Islet of Langerhans (tissue), 1 donor: ENCODE measurements around a stretch of chr4.

- RRBS, result no CpG with 5 or more reads among the region's 2 CpGs
Measured at GRCh38 chr4:132077142-132077422, 1072.0 kb upstream of the PCDH10 start.

DNA sequence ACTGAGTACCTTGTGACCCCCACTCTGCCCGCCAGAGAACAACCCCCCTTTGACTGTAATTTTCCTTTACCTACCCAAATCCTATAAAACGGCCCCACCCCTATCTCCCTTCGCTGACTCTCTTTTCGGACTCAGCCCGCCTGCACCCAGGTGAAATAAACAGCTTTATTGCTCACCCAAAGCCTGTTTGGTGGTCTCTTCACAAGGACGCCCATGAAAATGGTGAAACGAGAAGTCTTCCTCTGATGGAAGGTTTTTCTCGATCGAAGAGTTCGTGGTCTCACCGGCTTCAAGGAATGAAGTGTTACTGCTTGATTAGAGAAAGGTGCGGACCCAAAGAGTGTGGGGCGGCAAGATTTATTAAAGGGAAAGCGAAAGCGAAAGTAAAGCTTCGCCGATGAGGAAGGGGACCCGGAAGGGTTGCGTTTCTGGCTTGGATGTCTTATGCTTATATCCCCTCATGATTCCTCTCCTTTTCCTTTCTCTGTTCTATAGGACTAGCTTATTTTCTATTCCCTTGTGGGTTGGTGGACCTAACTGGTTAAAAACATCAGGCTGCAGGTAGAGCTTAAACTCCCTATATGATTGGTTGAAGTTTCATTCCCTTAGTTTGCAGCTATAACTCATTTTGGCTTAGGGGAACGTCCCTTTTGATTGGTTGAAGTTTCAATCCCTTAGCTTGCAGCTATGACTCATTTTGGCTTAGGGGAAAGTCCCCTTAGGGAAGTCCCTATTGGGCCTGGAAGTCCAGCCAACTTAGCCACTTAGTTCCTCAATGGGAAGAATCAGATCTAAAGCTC, 1025.2 kb upstream of the PCDH10 start:
- RRBS, result no CpG with 5 or more reads among the region's 20 CpGs

DNA sequence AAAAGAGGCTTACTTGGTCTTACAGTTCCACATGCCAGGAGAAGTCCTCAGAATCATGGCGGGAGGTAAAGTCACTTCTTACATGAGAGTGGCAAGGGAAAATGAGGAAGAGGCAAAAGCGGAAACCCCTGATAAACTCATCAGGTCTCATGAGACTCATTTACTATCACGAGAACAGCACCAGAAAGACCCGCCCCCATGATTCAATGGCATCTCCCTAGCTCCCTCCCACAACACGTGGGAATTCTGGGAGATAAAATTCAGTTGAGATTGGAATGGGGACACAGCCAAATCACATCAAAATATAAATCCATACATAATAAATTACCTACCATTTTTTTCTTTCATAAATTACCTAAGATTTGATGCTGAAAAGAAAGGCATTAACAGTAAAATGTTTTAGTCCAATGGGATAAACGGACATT, 611.0 kb downstream of the PCDH18 start:
- RRBS, result no CpG with 5 or more reads among the region's 6 CpGs

GRCh38 chr4:137125017-137125297, 407.3 kb downstream of the PCDH18 start:
- RRBS, result no CpG with 5 or more reads among the region's 3 CpGs

DNA sequence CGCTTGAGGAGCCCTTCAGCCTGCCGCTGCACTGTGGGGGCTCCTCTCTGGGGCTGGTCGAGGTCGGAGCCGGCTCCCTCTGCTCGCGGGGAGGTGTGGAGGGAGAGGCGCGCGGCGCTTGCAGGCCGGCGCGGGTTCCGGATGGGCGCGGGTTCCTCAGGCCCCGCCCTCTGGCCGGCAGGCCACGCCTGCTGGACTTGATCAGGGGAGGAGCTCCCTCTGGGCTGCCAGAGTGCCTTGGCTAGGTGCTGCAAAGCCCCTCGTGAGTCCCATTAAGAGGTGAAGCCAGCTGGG, 321.2 kb upstream of the PCDH18 start:
- RRBS, result 89% methylated on average over 10 of the region's 21 CpGs

DNA sequence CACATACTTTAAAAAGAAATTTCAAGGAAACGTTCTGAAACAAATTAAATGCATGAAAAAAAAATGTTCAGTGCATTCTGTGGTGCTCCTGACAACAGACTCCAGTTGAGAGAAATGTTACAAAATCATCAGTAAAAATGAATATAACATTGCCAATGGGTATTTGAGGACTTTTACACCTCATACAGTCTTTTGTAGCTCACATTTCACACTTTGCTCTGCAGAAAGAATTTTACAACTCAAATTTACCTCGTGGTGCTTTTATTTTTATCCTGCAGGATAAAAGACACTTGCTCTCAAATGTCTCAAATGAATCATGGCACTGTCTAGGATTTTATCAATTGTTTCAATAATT, 60.6 kb downstream of the SLC7A11 start:
- RRBS, result no CpG with 5 or more reads among the region's 2 CpGs

DNA sequence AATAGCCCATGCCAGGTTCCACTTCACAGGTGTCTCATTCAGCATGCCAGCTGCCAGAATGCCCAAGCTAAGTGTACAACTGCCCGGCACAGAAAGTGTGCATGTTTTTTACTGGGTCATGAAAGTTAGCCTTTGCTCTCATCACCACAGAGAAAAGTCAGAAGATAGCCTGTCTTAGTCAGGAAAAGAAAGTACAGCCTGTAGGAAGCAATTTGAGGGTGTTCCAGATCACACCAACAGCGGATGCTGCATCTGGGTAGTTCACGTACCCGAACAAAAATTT, 818 bp downstream of the SLC7A11 start:
- RRBS, result no CpG with 5 or more reads among the region's 4 CpGs

- RRBS, result no CpG with 5 or more reads among the region's 16 CpGs
Measured at GRCh38 chr4:138682812-138683351, 332.7 kb upstream of the NOCT start.

DNA sequence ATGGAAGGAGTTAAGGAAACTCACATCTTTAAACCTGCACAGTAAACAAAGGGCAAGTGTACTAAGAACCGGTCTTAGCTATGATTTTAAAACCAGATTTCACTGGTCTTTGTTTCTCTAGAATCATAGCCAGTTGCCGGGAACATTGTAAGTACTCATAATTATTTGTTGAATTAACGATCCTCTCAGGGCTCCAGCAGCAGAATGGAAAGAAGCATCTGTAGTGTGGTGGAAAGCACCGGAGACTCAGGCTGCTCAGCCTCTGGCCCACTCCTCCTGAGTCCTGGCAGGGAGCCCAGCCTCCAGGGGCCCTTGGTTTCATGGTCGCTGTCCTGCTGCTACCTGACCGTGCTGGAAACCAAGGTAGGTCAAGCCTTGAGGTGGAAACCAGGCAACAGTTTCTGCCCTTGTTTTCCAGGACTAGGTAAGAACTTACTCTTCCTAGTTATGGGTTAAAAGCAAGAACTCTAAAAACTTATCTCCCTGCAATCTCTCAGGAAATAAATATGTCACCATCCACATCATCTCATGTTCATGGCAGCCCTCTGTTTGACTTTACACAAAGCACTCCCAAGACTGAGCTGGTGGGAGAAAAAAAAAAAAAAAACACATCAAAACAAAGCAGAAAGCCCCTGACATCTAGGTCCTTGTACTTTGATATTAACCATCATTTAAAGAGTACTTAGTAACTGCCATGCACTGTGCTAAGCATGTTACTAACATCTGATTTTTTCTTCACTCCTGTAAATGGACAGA, 103.0 kb upstream of the NOCT start:
- RRBS, result 22% methylated on average over 2 of the region's 6 CpGs

- RRBS, result no CpG with 5 or more reads among the region's 4 CpGs
Measured at GRCh38 chr4:139007805-139008077, 7.8 kb upstream of the NOCT start.

DNA sequence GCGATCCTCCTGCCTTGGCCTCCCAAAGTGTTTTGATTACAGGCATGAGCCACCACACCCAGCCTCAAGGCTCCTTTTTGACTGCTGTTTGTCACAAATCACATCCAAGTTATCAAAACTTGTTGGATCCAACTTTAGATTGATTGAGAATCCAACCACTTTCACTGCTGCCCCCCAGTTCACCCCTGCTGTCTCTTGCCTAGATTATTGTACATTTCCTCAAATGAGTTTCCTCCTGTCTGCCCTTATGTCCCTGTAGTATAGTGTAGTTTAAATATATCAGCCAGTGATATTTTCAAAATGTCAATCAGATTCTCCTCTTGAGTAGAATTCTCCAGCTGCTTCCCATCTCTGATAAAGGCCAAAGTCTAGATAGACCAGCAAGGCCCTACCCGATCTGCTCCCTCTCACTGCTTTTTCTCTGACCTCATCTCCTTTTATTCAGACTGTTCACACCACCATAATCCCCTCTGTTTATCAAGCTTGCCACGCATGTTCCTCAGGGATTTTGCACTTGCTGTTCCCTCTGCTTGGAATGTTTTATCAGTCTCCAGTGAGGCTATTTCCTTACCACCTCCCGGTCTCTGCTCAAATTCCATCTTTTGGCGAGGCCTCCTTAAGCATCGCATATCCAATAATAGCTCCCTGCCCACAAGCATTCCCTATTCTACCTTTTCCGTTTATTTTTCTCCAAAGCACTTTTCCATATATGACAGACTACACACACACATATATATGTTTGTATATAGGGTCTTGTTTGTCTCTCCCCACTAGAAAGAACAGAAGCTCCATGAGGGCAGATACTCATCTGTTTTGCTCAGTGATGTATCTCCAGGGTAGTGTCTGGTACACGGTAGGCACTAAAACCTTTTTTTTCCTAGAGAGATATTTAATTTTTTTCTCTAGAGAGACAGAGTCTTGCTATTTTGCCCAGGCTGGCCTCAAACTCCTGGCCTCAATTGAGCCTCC, 20.1 kb downstream of the NOCT start:
- RRBS, result no CpG with 5 or more reads among the region's 8 CpGs

DNA sequence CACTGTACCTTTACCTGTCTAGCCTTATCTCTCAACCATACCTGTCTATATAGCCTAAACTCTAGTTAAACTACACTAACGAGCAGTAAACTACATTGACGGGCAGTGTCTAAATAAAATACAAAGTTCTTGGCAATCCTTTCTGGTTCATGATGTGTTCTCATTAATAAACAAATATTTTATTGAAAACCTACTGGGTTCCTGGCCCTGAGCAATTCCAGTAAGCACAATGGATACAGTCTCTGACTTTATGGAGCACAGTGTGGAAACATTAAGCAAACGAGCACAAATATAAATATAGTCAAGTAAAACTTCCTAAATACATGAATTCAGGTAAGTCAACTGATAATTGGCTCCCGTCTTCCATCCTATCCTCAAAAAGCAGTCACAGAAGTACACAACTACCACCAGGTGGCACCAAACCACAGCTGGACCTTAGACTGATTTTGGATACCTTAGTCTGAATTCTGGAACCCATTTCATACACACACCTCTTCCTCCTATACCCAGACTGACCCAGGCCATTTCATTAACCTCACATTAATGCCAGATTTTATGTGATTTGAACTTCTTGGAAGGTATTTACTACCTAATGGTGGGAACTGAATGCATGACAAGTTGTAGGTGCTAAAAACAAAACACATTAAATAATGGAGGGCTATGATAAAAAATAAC, 77.7 kb downstream of the ELF2 start:
- RRBS, result no CpG with 5 or more reads among the region's 4 CpGs

DNA sequence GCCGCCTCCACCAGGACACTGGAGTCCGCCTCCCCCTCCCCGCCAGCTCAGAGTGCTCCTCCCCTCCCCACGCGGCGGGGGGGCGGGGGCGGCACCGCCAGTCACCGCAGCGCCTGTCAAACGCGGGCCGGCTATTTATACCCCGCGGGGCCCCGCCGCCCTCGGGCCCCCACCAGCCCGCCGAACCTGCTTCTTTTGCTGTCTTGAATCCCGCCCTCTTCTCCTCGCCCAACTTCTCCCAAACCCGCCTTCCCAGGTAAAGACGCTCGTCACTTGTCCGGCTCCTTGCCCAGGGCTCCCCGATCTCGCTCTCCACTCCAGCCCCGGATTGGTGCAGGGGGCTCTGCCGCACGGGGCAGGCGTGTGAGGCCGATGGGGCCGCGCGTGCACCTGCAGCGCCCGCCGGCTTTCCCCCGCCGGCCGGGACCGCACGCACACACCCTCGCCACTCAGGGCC, 303 bp upstream of the ELF2 start:
- RRBS, result 3% methylated on average over 23 of the region's 46 CpGs

DNA sequence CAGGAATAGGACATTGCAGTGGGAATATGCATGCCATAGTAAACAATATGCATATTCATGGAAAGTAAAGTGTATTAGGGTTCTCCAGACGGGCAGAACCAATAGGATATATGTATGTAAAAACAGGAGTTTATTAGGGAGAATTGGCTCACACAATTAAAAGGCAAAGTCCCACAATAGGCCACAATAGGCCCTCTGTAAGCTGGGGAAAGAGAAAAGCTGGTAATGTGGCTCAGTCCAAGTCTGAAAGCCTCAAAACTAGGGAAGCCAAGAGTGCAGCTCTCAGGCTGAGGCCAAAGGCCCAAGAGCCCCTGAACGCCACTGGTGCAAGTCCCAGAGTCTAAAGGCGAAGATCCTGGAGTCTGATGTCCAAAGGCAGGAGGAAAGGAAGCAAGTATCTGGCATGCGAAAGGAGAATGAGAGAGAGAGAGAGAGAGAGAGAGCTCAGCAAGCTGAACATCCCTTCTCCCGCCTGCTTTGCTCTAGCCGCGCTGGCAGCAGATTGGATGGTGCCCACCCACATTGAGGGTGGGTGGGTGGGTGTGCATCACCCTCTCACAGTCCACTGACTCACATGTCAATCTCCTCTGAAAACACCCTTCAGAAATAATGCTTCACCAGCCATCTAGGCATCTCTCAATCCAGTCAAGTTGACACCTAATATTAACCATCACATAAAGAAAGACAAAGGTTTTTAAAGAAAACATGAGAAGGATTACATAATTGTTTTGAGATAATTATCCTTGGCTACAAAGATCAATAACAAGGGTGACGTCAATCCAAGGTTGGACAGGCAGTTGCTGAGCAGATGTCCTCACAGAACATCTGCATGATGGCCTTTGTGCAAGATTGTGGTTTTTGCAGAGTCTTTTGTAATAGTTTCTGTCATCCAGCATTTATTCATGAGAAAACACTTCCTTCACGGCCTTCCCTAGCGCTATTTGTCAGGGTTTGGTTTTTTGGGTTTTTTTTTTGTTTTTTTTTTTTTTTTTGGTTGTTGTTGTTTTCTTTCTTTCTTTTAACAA, 31.0 kb upstream of the ELF2 start:
- RRBS, result no CpG with 5 or more reads among the region's 10 CpGs

- RRBS, result no CpG with 5 or more reads among the region's 87 CpGs
Measured at GRCh38 chr4:139453043-139454063, 568 bp upstream of the RAB33B start.

- RRBS, result no CpG with 5 or more reads among the region's 3 CpGs
Measured at GRCh38 chr4:139503042-139503370, 49.1 kb downstream of the RAB33B start.

DNA sequence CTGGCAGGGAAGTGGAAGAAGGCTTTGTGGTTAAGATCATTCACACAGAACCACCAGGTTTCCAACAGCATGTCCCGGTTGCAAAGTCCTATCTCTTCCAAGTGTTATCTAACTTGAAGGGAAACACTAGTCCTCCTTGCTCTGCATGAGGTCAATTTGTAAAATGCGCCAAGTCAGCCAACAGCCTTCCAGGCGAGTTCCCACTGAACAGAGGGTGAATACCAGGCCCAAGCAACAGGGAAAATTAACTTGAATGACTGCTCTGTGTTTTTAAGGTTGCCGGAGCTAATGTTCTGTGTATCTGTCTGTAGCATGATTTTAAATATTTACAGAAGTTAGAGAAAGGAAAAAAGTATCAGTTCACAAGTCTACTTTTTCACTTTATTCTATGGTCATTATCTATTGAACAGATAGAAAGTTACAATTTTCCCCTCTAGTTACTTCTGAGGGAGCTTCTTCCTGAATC, 4.9 kb downstream of the SETD7 start:
- RRBS, result no CpG with 5 or more reads among the region's 4 CpGs

- RRBS, result no CpG with 5 or more reads among the region's 14 CpGs
Measured at GRCh38 chr4:140004494-140004982, 149.4 kb downstream of the MAML3 start.

DNA sequence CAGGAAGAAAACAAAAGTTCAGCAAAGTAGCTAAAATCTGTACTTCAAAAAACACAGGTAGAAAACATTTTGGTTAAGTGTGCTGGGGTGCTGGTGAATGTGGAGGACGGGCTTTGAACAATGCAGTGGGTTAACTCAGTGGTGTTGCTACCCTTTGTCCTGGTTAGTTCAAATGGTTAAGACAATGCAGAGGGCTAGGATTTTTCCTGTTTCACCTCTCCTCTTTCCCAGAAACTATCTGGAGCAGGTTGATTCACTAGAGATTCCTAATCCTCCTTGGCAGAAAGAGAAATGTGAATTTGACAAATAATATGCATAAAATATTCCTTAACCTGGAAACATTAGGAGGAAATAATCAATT, 149.0 kb downstream of the MAML3 start:
- RRBS, result no CpG with 5 or more reads among the region's 1 CpG

DNA sequence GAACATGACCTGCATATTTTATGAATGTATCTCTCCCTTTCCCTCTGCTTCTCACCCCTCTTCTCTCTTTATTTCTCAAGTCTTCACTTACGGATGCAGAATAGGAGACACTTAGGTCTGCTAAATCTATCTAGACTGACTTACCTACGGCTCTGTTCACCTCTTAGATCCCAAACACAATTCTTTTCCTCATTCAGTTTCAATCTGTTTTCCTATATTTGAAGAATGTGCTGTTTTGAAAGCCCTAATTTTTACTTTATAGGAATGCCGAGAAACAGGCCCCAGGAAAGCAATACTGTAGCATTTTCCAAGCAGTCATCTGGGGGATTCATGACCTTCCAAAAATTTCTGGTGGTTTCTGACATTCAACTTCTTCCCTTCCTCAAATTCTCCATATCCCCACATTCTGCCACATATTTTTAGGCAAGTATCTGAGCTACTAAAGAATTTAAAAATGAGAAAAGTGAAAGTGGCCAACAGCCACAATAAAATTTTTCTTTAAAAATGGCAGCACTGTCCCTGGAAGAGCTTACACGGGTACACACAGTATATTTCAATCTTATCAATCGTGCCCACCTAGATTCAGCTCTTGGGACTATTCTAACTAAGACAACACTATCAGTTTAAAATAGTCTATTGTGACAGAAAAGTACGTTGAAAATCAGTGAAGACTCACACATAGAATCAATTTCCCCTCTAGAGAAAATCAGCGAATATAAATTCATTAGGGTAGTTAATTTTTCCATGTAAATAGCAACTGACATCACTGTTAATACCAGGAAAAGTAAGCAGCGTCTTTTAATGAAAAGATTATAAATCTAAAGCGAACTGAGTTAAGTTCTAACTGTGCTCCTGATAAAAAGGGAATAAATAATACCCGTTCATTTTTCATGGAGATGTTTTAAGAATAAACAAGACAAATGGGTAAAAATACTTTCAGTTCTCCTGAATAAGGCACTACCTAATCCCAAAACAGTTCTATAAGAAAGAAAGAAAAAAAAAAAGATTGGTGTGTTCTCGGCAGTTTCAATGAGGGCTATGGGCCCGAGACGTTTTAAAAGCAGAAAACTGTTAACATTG, 110.5 kb downstream of the MAML3 start:
- RRBS, result no CpG with 5 or more reads among the region's 13 CpGs